ENCODE data around the genes ASGR2, TMEM95, TNK1 and CYB5D1.

DNA sequence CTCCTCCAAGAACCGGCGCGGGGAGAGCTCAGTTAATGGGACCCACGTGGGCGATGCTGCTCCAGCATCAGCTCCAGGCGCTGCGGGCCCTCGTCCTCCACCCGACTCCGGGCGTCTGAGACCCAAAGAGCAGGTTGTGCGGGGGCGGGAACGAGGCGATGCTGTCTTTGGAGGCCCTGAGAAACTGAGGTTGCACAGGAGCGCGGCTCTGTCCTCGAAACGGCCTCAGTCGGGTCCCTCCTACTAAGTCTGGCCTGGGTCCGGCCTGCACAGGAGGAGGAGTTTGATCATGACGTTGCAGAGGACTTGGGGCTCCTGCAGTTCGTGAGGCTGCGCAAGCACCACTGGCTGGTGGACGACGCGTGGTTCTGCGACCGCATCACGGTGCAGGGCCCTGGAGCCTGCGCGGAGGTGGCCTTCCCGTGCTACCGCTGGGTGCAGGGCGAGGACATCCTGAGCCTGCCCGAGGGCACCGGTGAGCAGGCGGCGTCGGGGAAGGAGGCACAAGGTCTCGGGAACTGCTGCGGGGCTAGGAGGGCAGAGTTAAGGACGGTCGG, 782 bp downstream of the ALOX12 start:
- PRO-cap = no peak

- PRO-cap = bidirectional peak, plus-strand start at chr17:7023884, minus-strand start at chr17:7023726
Observed at GRCh38 chr17:7023507-7024409, 908 bp downstream of the BCL6B start.

DNA sequence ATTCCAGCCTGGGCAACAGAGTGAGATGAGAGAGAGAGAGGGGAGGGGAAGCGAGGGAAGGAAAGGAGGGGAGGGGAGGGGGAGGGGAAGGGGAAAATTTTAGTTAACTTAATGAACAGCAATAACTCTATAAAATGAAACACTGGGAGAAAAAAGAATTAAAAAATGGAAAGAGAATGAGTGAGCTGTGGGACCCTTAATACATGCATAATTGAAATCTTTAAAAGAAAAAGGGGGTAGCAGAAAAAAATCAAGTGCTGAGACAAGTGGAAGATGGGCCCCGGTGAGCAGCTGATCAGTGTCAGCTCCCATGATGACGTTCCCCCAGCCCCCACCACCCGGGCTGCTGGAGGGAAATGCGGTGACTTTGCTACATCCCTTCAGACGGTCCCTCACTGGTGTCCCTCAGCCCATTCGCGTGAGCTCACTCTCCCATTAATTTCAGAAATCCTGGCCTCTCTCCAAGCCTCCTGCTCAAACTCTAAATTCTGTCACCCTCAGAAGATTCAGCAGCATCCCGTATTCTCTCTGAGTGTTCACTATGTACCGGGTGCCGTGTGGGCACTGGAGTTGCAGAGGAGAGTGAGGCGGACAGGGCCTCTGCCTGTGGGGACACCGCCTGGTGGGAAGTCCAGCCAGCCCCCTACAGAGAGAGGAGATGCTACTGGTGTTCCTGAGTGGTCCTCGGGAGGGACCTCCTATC, 2.5 kb downstream of the ASGR2 start:
- PRO-cap = no peak

- PRO-cap = no peak
Observed at GRCh38 chr17:7113725-7114492, 713 bp downstream of the ASGR2 start.

DNA sequence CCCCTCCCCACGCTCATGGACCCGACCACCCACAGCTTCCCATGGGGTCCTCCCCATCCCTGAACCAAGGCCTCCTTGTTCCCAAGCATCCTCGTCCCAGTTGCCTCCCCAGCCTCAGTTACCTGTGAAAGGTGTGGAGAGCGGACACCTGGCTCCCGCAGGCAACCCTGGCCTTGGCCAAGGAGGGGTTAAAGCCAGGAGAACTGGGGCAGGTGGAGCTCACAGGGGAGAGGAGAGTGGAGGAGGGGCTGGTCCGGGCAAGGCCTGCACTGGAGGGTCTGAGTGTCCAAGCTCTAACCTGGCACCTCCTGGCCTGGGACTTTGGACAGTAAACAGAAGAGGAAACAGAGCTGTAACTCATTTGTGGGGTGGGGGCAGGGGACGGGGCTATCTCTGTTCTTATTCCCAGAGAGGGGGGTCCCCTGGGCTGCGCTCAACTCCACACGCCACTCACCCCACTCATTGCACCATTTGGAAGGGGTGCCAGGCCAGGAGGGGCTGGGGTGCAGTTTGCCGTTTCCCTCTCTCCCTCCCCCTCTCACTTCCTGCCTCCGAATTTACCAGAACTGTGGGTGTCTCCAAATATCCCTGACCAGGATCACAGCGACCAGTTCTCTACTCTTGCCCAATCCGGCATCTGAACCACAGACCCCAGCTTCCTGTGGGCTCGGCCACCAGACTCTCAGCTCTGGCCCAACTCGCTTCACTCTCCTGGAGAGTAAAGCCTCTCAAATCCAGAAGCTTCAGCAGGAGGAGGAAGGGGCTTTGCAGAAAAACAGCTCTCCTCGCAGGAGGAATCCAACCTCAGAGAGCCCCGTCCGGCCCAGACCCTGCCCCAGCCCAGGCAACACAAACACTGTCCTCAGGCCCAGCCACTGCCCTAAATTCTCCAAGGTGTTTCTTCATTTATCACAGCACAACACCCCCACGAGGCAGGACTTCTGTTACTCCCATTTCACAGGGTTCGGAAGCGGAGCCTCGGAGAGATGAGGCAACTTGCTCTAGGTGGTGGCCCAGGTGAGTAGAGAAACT, at the start of gene ASGR2:
Gene ASGR2, minus strand, starts transcription at position 330 of the 1,032 bp plus-strand sequence.
- PRO-cap = no peak

DNA sequence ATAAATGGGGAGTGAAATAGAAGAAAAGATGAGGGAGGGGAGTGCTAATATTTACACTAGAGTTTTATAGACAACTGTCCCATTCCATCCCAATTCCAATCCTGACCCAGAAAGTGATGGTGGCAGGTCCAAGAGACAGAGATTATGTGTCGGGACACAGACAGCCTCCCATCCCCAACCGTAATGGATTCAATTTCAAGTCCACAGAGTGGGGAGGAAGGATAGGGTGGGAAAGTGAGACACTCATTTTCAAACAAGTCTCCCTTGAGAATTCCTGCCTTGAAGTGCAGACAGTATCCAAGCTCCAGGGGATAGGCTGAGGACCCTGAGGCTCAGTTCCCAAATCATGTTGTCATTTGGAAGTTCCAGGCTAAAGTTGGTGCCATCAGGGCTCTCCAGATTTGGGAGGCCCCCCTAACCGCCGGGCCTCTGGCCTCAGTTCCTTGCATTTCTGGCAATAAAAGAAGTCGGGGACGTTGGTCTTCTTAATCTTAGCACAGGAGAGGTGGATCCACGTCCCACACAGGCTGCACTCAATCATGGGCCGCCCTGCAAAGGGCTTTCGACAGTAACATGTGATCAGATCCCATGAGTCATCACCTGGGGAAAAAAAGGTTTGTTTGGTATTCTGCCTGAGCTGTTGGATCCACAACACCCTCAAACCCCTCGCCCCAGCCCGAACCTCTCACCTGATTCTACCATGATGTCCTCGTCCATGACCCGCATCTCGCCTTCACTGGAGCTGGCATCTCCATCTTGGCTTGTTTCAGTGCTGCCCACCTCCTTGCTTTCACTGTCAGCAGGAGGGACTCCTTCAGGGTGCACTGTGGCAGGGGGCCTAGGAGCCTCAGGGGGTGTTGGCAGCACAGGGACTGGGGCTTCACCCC, 1.2 kb upstream of the DVL2 start:
- PRO-cap = no peak

- PRO-cap = bidirectional peak, plus-strand start at chr17:7252313, minus-strand start at chr17:7251947
Observed at GRCh38 chr17:7251854-7252170, 203 bp upstream of the ELP5 start.

DNA sequence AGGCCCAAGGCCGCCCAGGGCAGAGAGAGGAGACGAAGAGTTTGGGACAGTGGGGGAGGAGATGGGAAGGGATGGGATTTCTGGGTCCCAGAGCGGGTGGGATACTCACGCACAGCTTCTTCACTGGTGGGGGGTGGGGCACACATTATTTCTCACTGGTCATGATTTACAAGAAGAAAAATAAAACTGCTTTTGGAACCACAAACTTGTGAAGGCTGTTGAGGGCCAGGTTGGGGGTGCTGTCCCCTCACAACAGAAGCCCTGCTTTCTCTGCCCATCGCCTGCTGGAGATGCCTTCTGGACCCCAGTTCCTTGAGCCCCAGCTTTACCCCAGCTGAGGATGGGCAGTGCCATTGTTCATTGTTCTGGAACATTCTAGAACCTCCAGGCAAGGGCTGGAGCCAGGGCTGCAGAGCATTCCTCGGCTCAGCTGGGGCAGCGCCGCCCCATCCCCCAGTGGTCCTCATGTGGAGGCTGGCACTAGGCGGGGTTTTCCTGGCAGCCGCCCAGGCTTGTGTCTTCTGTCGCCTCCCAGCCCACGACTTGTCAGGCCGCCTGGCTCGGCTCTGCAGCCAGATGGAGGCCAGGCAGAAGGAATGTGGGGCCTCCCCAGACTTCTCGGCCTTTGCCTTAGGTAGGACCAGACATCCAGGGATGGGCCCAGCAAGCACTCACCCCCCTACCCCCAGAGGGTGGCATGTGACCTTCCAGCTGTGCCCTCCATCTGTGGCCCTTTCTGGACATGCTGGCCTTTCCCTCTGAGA, at the start of gene TMEM95:
Gene TMEM95, plus strand, starts transcription at position 417 of the 764 bp plus-strand sequence.
- PRO-cap = no peak

GRCh38 chr17:7356672-7357585, 2.0 kb downstream of the TMEM95 start:
- PRO-cap = no peak

GRCh38 chr17:7380722-7381823, at the start of gene TNK1:
Gene TNK1, plus strand, starts transcription at chr17:7381089.
- PRO-cap = bidirectional peak, plus-strand start at chr17:7381089, minus-strand start at chr17:7380980

DNA sequence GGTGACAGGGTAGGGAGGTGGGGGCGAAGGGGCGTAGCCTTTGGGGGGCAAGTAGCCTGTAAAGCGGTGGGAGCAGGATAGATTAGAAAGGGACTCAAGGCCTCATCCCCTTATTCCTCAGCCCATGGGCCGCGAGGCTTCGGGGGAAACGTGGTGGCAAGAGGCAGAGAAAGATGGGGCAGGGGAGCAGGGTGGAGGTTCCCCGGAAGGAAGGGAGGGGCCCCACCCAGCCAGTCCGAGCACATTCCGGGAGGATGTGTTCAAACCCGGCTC, 608 bp downstream of the PLSCR3 start:
- PRO-cap = no peak

GRCh38 chr17:7557868-7558591, 520 bp upstream of the TNFSF13 start:
- PRO-cap = bidirectional peak, plus-strand start at chr17:7558198, minus-strand start at chr17:7558211; bidirectional peak, plus-strand start at chr17:7558445, minus-strand start at chr17:7558326

- PRO-cap = unidirectional peak, plus-strand start at chr17:7576811
Observed at GRCh38 chr17:7576099-7576963, 3.1 kb upstream of the CD68 start.

DNA sequence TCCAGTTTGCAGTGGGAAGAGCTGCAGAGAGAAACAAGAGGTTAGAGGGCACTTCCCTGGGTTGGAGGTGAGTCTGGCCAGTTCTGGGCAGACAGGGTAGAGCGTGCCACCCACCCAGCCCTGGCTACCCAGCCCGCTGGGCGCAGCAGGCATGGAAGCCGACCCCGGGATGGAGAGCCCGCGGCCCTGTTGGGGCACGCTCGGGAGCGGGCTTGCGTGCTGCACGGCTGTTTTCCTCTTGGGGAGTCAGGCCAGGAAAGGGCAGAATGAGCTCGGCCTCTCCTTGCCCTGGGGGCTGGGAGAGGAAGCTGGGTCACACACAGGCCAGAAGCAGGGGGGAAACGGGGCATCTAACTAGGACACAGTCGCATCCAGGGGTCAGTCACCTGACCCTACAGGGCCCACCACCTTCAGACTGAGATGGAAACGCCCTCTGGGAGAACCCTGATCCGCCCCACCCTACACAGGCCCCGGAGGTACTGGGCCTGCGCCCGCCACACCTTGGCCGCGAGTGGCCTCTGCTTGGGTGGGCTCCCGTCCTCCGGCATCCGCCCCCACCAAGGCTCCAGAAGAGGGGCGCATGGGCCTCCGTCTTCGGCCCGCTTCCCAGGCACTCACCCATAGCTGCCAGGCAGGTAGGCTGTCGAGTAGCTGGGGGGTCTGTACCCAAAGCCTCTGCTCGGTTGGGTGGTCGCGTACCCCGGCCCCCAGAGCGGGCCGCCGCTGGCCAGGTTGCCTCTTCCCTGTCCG, 1.2 kb downstream of the SOX15 start:
- PRO-cap = no peak

DNA sequence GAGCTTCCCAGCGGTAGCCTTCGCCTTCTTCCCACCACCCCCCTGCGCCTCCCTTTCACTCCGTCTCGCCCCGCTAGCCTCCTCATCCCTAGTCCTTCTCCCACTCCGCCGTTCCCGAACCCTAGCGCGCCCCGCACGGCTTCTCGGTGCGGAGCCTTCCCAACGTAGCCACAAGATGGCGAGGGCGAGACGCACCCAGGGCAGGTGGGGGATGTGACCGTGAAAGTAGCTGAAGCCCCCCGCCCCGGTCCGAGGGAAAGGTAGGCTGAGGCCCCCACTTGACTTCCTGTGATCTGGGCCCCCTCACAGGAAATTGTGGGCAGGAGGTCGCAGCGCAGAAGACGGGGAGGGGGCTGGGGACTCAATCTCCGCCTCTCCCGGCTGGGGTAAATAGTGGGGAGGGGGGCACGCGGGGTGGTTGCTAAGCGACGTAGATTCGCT, 844 bp downstream of the KDM6B start:
- PRO-cap = bidirectional peak, plus-strand start outside the sequence, minus-strand start at position 295 of the sequence

- PRO-cap = no peak
Observed at GRCh38 chr17:7839443-7839672, 5.3 kb downstream of the KDM6B start.

GRCh38 chr17:7843508-7843589, 9.3 kb downstream of the KDM6B start:
- PRO-cap = no peak

- PRO-cap = no peak
Observed at GRCh38 chr17:7853324-7854557, 1.1 kb upstream of the TMEM88 start.

DNA sequence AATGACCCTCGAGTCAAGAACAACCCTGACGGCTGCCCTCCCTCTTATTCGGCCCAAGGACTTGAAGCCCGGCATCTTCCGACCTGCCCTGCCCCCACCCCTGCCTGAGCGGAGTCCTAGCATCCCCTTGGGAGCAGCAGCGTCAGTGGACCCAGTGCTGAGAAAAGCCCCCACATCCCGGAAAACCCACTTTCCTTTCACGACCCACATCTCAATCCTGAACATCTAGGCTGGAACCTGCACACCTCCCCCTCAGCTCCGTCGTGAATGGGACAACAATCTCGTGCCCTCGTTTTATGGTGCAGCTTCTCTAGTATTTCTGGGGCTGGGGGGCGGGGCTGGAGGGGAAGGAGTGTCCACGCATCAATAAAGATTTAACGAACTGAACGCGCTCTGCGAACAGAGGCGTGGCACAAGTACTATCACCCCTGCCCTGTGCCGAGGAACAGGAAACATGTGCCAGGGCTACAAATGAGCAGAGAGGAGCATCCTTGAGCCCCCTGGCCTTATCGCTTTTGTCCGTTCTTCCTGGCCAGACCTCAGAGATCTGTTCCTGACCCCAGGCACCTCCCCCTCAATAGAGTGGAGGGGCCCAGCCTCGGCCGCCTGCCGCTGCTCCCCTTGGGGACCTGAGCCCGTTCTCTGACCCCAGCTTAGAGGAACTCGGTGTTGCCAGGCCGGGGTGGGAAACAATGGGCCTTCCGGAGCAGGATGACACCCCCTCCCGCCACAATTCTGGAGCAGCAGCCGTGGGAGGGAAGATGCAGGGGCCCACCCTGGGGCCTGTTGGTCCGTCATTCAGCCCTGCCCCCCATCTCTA, 1.1 kb downstream of the TMEM88 start:
- PRO-cap = bidirectional peak, plus-strand start at position 451 of the sequence, minus-strand start at position 269 of the sequence; bidirectional peak, plus-strand start at position 732 of the sequence, minus-strand start at position 644 of the sequence

DNA sequence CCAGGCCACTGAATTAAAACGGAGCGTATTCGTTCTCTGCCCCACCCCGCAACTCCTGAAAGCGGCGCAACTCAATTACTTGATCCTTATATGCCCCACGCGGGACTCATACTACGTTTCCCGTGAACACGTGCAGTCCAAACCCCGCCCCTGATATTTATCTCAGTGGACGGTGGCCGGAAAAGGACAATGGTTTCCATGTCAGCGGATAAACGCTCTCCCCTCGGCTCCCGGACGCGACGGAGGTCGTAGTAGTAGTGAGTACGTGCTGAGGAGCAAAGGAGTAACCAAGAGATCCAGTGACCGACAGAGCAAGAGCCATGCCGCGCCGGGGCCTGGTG, at the start of gene CYB5D1:
Gene CYB5D1, plus strand, starts transcription at position 189 of the 341 bp plus-strand sequence.
- PRO-cap = bidirectional peak, plus-strand start at position 252 of the sequence, minus-strand start at position 63 of the sequence